Aortic smooth muscle cell (primary cell): ENCODE measurements around a stretch of chr15.

GRCh38 chr15:66657856-66658457, 44.1 kb upstream of the SMAD6 start:
- RRBS = no CpG with 5 or more reads among the region's 9 CpGs

DNA sequence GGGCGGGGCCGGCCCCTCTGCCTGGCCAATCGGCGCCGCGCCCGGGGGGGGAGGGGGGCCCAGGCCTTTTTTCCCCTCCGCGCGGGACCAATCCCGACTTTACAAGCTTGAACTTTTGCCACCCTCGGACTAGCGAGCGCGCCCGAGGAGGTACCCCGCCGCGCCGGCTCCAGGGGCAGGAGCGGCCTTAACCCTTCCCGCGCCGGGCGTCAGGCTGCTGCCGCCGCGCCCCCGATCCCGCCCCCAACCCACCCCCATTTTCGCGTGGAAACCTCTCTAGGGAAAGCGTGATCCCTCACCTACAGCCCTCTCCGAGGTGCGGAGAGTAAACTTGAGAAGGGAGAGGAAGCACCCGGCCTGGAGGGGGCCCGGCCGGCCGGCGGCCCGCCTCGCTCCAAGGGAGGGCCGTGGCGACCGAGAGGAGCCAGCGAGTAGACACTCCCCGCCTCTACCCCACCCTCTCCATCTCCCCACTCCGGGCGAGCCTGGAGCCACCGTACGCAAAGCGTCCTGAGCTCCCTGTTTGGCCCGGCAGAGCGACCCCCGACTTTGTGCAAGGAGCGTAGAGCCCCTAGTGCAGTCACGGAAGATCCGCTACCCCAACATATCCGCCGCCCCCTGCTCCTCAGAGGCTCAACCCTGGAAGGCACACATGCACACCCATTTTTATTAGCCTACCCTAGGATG, 765 bp upstream of the SMAD6 start:
- RRBS = 2% methylated on average over 14 of the region's 60 CpGs

DNA sequence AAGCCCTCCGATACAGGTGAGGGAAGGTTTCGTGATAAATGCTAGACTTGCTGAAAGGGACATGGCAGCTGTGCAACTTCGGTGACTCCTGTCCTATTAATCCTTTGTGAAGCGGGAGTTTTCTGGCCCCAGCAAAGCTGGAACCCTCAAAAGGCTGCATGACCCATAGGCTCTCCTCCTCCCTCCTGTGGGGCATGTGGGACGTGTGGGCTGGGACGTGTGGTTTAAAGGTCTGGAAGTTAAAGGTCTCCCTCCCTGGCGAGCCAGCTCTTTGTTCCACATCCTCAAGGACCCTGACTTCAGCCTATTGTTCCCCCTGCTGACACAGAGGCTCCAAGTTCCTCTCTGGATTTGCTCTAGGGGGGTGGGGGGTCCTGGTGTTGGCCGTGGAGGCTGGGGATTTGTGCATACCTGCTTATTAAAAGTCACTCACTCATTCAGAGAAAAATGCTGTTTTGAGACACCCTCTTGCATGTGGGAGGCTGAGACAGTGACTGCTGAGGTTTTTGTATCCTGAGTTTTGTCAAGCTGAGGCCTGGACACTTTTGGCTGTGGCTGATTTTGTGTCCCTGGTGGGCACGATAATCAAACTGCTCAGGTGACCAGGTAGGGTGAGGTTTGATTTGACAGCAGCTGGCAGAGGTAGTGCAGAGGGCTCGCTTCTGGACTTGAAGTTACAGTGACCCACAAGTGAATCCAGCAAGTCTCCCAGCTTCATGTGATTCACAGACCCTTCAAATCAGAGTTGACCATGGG, 44.3 kb downstream of the SMAD6 start:
- RRBS = no CpG with 5 or more reads among the region's 10 CpGs

- RRBS = no CpG with 5 or more reads among the region's 15 CpGs
Observed at GRCh38 chr15:66765560-66766729, 63.9 kb downstream of the SMAD6 start.

- RRBS = 1% methylated on average over 25 of the region's 61 CpGs
Observed at GRCh38 chr15:66842698-66843585, 140.9 kb downstream of the SMAD6 start.

DNA sequence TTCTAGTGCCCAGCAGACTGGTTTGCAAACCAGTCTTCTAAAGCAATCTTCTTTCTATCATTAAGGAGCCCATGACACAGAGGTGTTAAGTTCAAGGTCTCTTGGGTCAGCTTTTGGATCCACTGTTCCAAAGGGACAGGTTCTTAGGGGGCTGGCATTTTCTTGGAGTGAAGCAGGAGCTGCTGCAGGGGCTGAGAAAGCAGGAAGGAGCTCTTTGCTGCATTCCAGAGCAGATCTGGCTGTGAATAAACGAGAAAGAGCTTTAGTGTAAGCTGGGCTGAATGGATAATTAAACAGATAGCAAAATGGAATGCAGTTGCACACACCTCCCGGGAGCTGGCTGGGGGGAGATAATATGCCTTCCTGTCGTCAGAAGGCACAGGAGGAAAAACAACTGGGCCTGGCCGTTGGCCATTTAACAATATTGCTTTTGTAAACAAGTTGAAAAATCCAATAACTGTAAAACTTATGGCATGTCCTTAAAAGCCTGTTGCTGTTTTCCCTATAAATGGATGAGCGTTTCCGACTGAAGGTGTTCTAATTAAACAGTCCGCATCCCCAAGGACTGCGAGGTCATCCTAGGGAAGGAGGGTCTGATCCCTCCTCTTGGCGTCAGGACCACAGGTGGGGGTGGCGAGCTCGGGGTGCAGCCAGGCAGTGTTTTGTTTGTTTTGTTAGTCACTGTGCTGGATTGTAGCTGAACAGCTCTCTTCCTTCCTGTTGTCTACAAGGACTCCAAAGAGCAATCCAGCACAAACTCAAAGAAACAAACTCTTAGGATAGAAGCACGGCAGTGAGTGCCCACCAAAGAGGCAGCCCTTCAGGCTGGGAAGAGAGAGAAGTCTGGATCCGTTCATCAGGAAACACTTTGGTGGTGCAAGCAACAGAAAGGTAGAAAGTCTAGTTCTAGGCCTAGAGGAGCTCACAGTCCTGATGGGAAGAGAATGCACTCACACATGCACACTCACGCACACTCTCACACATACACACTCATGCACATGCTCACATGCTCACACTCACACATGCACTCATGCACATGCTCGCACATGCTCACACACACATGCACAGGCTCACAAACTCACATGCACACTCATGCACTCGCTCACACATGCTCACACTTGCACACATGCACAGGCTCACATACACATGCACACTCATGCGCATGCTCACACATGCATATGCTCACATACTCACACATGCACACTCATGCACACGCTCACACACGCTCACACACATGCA, 133.4 kb upstream of the SMAD3 start:
- RRBS = no CpG with 5 or more reads among the region's 19 CpGs

DNA sequence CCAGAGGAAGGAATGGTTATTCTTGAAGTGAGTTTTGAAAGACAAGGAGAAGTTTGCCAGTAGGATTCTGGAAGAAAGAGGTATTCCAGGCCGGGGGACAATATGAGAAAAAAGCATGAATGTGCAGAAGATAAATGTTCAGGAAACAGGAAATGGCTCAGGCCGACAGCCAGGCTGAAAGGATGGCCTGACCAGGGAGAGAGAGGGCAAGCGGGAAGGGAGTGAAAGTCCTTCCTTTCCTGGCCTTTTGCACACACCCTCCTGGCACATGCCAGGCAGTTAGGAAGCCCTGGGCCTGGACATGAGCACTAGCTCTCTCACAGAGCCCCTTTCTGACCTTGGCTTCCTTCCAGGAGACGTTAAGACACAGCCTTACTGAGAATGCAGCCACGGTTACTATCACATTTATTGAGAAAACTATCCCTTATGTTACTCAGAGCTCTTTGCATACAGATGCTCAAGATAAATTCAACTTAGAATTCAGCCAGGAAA, 39.7 kb upstream of the SMAD3 start:
- RRBS = no CpG with 5 or more reads among the region's 5 CpGs

GRCh38 chr15:67056134-67056739, 9.2 kb upstream of the SMAD3 start:
- RRBS = no CpG with 5 or more reads among the region's 6 CpGs

DNA sequence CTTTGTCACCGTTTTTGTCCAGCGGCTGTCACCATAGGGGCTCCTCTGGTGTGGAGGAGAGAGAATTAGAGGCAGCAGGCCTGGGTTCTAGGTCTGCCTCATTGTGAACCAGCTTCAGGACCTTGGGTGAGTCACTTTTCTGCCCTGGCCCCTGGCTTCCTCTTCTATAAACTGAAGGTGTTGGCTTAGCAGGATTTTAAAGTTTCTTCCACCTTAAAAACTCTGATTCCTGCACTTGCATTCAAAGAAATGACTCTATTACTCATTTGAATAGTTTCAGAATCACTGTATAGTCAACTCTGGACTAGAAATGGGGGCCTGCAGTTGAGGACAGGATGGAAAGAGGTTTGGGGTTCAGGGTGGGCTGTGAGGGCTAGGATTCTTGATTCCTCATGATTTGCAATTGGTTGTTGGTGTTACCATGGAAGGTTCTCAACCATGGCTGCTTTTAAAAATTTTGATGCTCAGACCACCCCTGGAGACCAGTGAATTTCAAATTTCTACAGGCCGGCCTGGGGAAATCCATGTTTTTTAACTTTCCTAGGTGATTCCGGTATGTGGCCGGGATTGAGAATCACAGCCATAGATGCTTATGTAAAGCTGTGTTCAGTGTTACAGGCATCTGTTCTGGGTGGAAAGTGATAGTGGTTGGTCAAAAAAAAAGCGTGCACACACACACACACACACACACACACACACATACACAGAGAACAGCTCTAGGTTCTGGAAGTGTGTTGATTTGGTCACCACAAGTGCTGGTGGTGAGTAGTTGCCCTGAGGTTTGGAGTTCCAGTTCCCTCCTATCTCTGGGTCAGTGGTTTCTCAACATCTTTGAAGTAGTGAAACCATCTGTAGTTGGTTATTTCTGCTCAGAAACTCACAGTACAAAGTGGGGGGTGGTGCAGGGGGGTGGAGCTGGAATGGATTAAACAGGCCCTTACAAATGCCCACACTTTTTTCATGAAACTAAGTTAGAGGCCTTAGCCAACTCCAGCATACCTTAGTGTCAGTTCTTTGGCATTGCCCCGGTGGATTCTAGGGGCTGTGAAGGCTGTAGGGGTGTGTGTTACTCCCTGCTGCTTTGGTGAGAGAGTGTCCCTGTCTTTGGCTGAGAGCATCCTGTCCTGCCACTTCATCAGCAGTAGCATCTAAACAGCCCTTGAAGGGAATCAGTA, 20.2 kb downstream of the SMAD3 start:
- RRBS = no CpG with 5 or more reads among the region's 7 CpGs

DNA sequence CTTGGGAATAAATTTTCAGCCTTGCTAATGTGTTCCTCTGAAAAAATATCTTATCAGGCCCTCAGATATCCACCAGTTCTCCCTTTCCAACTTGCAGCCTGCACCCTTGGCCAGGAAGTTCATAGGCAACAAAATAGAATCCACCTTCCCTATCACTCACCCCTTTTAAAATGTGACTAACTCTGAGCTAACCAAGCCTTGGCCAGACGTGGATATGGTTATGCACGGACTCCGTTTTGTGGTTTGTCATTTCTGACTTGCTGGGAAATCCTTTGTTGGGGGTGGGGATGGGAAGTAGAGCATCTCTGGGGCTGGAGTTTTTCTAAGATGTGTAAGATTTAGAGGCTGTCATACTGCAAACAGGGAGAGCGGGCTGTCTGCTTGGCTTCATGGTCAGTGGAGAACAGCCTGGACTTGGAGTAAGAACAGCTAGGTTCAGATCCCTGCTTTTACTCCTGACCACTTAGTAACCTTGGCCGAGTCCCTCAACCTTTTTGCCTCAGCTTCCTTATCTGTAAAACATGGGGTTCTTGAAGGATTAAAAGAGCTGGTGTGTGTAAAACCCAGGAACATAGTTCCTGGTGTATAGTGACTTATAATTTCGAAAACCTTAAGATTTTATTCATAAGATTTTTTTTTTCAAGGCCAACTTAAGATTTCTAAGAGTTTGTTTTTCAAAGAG, 62.6 kb downstream of the SMAD3 start:
- RRBS = no CpG with 5 or more reads among the region's 6 CpGs

- RRBS = 24% methylated on average over 5 of the region's 20 CpGs
Observed at GRCh38 chr15:67137672-67138688, 72.6 kb downstream of the SMAD3 start.

DNA sequence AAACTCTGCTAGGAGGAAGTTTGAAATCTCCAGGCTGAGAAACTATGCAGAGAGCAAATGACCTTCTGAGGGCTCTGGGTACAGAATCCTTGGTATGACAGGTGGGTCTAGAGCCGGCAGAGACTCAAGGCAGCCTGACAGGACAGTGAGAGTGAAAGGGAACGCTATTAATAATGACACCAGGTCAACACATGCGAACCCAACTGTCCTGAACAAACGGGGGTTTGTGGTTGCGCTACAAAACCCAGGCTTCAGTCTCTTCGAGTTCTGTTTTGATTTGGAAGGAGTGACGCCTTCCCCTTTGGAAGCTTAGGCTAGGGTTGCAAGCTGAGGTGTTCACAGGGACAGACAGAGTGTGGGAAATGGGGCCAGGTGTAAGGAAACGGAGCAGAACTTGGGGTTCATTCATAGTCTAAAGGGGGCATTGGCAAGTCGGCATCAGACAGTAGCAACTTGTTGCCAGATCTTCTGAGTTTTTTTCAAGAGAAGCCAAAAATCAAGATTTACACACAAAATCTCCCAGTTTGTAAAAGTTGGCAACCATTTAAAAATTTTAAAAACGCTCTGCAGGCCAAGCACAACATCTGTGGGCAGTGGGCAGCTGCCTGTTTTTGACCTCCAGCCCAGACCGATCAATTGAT, 75.2 kb downstream of the SMAD3 start:
- RRBS = no CpG with 5 or more reads among the region's 11 CpGs

DNA sequence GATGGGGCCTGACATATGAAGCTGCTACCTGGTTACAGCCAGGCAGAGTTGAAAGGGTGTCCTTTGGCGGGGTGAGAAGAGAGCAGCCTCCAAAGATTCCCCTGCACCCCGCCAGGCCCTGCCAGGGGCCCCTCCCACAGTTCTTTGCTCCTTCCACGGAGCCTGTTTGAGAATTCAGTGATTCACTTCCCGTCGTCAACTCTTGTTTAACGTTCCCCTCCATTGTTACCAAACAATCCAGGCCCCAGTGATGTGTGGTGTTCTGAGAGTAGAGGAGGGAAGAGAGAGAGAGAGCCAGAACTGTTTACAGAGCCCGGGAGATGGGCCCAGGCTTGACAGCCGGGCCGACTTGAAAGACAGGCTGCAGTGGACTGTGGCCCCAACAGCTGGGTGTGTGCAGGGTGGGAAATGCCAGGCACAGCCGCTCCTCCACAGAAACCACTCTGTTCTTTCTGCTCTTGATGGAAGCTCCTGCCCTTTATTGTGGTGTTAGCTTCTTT, 81.5 kb downstream of the SMAD3 start:
- RRBS = no CpG with 5 or more reads among the region's 10 CpGs

DNA sequence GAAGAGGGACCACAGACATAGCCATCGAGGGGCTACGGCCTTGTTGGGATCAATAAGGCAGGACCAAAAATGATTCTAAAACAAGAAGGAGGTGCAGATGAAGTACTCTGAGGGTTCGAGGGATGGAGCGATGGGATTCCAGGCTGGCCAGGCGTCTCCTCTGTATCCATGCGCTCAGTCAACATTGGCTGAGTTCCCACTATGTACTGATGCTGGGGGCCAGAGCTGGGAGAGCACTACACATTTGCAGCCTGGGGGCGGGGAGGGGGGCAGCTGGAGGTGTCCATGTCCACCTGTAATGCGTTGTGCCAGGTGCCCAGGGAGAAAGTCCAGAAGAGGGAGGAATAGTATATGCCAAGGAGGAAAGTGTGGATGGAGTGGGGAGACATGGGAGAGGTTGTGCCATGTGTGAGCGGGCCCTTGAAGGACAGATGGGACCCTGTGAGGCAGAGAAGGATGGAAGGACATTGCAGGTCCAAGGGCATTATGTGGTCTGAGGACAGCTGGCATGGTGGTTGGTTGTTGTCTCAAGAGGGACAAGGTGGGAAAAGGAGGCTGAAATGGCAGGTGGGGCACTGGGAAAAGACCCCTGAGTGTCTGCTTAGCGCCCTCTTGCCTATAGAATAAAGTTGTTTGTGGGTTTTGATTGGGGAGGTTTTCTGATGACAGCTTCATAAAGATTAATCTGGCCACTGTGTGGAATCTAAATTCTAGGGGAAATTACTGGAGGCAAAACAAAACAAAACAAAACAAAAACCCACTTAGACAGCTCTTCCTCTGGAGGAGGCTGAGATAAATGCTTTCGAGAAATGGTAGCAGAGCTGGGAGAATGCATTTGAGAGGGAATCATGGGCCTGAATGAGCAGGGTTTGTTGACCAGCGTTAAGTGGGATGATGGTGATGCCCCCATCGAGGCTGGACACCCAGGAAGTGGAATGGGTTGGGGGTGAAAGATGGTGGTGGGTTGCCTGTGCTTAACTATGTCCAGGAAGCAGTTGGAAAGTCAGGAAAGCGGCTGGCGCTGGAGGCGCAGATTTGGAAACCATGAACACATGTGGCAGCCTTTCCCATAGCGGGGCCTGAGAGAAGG, 81.1 kb downstream of the AAGAB start:
- RRBS = no CpG with 5 or more reads among the region's 17 CpGs

- RRBS = no CpG with 5 or more reads among the region's 7 CpGs
Observed at GRCh38 chr15:67185132-67185635, 69.3 kb downstream of the AAGAB start.

GRCh38 chr15:67185636-67186851, 68.4 kb downstream of the AAGAB start:
- RRBS = no CpG with 5 or more reads among the region's 15 CpGs

- RRBS = no CpG with 5 or more reads among the region's 19 CpGs
Observed at GRCh38 chr15:67190249-67191337, 63.9 kb downstream of the AAGAB start.

- RRBS = no CpG with 5 or more reads among the region's 12 CpGs
Observed at GRCh38 chr15:67253573-67254110, 819 bp downstream of the AAGAB start.

- RRBS = no CpG with 5 or more reads among the region's 4 CpGs
Observed at GRCh38 chr15:67746441-67746956, 78.8 kb upstream of the SKOR1 start.

DNA sequence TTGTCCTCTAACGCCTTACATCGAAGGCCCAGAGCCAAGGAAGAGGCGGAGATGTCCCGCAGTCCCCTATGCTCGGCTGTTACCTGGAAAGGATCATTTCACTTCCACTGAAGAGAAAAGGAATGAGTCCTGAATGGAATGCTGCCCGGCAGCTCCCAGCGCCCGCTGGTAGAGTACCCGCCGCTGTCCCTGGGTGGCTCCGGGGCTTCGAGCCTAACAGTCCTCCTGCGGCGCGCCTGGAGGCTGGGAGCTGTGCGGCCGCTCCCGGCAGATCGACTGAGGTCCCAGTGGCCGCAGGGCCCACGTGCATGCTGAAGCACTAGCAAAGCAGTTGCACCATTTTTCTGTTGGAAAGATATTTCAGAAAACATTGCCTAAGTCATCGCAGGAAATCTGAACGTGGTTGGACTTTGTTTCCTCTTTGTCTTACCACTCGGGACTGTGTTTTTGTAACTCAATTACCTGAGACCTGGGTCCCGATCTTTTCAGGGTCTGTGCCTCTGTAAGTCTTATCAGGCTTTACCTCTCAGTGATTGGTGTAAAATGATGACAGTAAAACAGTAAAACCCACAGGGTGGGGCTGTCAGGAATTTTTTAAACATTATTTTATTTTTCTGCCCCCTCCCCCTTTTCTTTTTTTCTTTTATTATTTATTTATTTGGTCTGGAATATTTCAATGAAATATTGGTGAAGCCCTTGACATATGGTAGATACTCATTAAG, 13.6 kb downstream of the SKOR1 start:
- RRBS = 18% methylated on average over 13 of the region's 25 CpGs